Vein endothelial cell (primary cell): ENCODE results near the genes KANSL1L and ERBB4.

DNA sequence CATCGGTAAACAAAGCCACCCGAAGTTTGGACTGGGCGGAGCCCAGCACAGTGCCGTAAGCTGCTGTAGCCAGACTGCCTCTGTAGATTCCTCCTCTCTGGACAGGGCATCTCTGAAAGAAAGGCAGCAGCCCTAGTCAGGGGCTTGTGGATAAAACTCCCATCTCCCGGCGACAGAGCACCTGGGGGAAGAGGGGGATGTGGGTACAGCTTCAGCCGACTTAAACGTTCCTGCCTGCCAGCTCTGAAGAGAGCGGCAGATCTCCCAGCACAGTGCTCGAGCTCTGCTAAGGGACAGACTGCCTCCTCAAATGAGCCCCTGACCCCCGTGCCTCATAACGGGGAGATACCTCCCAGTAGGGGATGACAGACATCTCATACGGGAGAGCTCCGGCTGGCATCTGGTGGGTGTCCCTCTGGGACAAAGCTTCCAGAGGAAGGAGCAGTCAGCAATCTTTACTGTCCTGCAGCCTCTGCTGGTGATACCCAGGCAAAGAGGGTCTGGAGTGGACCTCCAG lies 71.3 kb downstream of the MAP2 start:
- CAGE, long polyA plus RNA: no peak

- CAGE, long polyA plus RNA: no peak
Observed at GRCh38 chr2:210004850-210005319, 2.4 kb downstream of the RPE start.

GRCh38 chr2:210170773-210171477 lies at the start of gene KANSL1L:
Gene KANSL1L, minus strand, starts transcription at chr2:210171409.
- CAGE, long polyA plus RNA: no peak

DNA sequence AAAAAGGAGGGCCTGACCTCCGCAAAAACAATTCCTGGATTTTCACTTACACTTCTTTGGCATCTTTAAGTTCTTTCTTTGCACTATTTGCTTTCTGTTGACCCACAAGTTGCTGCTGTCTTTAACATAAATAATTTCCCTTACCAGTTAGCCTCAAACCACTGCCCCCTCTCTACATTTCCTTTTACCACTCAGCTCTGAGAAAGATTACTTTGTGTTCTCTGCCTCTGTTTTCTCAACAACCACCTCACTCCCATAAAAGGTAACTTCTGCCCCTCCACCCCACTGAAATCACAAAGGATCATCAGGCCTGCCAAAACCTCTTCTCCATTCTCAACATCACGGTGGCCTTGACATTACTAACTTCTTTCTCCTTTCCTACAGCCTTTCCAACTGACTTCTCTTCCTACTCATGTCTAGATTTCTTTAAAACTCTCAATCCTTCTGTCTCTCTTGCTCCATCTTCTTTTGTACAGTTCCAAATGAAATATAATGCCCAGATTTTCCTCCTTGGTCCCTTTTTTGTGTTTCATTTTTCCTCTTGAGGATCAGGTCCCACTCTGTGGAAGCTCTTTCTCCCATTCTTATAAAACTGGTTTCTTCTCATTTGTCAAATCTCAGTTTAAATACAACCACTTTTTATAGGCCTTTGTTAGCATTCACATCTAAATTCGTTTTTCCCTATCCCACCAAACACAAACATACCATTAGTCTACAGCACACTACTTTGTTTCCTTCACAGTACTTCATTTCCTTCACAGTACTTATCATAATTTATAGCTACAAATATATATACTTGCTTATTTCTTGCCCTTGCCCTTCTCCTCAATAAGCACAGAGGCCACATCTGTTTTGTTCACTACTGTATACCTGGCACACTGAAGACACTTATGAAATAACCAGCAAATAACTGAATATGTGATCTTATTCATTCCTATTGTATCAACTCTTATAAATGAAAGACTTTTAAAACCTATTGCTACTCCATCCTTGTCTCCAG lies 9.9 kb downstream of the ACADL start:
- CAGE, long polyA plus RNA: no peak

GRCh38 chr2:210253272-210253617 lies 28.0 kb upstream of the ACADL start:
- CAGE, long polyA plus RNA: no peak

DNA sequence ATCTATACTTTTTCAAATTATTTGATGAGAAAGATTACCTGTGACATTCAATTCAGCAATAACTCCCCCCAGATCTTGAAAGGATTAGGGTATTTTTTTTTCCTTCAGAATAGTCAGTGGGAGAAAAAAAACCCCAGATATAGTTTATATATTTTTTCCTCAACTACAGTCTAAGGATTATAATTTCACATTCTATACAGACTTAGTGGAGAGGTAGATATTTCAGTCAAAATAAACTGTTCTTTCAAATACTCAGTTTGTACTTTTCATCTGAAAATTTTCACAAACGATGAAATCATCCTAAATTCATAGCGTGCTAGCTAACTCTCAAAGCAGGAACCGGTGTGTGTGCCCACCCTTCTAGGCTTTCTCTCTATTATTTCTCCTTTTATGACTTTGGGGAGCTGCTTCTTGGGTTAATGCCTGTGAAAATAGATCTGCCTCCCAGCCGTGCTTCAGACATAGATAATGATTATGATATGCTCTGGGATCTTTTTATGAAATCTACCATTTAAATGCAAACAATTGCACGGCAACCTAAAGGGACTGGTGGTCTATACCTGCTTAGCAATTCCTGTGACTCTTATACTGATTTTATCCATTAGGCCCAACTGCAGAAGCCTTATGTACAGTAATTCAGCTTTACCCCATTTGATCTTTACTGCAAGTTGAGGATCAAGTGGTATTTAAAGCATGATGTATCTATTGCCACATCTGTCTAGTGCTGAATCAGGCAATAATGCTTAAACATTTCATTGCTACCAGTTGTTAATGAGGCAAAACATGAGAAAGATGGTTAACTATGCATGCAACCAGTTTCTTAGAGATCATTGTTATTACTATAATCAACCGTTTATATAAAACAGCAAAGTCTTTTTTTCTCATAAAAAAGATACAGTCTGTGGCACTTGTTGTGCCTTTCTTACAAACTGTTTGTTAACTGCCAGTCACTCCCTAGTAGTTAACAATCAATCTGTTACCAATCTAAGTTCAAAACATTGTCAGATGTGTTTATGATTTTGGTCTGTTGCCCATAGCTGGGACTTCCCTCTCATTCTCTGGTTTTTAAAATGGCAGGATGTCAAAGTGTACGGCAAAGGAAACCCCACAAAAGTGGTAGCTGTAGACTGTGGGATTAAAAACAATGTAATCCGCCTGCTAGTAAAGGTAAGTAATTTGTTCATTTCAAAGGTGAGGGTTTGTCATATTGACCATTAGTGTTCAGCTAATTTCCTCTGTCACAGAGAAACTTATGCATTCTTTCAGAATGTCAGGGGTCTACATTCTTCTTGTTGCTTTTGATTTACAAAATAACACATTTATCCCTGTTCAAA lies 31.0 kb downstream of the CPS1 start:
- CAGE, long polyA plus RNA: no peak

- CAGE, long polyA plus RNA: no peak
Observed at GRCh38 chr2:211086369-211086589, 529.9 kb downstream of the CPS1 start.

DNA sequence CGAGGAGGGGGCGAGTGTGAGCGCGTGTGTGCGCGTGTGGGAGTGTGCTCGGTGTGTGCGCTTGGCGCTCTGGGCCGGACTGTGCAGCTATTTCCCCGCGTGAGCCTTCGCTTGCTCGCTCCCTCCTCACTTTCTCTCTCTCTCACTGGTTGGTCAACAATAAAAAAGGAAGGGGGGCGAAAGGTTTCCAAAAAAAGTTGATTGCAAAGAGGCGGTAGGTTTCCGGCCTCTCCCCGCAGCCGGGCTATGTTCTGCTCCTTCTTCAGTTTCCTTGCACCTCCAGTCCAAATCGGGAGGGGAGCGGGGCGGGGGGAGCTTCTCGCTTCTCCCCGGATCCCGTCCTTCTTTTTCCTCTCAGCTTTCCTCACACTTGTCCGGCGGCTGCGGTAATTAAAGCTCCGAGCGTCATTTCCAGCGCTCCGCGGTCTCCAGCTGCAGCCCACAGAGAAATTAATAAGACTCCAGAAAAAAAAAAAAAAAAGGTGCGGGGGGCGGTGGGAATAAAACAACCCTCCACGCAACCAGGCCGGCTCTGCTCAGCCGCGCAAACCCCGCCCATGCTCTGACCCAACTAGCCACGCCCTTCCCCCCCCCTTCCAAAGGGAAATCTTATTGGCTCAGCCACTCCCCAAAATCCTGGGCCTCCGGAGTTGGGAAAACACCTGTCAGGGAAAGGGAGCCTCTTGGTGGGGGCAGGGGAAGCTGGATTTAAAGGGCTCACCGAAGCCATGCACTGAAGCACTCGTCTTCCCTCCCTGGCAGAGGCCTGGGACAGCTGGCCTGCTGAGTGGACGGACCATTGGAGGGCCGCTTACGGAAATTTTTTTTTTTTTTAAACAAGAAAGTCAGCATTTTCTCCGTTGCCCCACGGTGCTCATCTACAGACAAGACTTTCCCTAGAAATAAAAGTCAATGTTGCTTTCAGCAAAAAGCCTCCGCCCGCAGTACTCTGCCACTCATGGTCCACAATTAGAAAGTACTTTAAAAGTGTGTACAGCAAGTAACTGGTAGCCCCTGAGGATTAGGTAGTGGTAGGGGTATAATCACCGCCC lies at the start of gene ERBB4:
Gene ERBB4 (minus strand): TSS at position 83 of the 1,052 bp plus-strand sequence.
- CAGE, long polyA plus RNA: no peak

- CAGE, long polyA plus RNA: no peak
Observed at GRCh38 chr2:213104094-213104450, 47.3 kb downstream of the IKZF2 start.

DNA sequence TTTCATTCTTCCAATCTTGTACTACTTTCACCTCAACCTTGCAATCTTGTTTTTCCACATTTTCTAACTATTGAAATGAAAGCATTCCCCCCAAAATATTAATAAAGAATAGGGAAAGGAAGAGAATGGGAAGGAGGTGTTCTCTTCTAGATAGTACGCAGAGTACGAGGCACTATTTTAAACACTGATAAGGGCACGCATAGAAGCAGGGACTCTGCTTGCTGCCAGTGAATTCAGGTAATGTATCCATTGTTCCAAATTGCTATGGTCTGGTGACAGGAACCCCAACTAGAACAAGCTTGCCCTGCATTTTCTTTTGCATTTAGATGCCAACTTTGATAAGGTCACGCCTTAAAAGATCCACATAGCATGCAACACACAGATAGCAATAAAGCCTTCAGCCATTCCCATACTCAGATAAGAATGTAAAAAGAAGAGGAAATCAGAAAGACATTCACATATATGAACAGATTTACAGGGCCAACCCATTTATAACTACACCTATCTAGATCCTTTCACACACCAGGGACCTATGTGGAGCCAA lies 46.9 kb downstream of the IKZF2 start:
- CAGE, long polyA plus RNA: no peak

DNA sequence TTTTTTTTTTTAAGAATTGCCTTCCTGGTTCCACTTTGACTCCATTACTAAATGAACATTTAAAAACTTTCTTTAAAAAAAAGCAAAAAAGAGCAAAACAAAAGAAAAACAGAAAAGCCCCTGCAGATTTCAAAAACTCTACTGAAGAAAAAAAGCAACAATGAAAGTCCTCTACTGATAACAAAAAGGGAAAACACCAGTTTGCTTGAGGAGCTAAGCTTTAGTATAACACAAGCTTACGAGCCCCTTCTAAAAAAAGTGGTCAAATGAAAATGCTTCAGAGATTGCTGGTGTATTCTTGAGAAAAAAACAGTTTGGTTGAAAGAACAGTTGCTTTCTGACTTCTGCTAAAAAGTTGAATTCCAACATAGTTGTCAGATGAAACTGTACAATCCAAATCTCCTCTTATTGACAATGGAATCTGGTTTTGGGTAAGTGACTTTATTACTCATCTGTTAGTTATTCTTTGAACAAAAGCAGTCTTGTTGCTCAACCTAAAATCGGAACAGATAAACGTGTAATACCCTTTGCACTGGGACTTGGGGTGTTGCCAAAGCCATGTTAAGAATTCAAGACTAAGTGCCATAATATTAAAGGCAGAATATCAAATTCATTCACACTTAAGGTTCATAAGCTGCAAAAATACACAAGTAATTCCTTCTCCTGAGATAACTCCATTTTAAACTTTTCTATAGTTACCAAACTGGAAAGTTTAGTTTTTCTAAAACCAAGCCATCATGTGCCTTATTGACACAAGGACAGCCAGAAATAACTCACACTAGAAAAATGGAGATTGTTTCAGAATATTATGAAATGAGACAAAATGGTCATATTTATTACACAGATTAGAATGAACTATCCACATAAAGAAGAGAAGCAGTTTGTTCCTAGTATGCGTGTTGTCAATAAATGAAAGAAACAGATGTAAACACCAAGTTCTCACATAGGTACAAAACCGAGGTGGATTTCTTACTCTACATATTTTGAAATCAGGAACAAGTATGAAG lies 45.3 kb upstream of the SPAG16 start:
- CAGE, long polyA plus RNA: no peak

- CAGE, long polyA plus RNA: no peak
Observed at GRCh38 chr2:214683952-214684630, 125.4 kb downstream of the BARD1 start.

GRCh38 chr2:215365517-215366115 lies 53.8 kb downstream of the ATIC start:
- CAGE, long polyA plus RNA: no peak

GRCh38 chr2:215397073-215397475 lies 38.8 kb downstream of the FN1 start:
- CAGE, long polyA plus RNA: no peak

GRCh38 chr2:216048616-216049006 lies 33.0 kb downstream of the PECR start:
- CAGE, long polyA plus RNA: no peak

DNA sequence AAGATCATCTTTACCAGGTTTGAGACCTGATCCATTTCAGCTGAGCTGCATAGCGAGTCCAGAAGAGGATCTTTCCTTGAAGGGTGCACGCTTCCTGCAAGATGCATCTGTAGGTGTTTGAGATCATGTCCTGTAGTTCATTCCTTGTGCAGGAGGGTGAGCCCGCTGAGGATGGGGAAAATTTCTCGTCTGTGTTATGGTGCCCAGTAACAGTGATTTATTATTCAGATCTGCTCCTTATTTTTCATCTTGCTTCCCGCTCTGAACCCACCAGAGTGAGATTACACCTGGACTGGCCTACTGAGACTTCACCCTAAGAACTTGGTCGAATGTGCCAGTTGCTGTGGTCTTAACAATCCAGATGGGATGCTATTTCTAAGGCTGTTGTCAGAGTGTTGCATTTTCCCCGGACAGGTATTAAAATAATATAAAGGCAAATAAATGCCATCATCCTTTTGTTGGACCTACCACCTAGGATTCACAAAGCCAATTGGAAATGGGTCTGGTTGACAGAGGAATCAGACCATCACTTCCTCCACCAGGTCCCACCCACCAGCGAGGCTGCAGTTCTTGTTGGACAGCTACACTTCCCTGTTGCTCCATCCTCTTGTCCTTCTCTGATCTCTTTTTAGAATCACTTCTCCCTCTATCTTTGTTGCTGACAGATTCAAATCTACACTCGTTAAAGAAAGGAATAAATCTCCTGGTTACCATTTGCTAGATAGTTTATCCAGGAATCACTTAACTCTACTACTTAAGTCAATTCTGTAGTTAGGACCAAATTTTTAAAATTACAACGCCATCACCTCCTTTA lies 952 bp downstream of the TMEM169 start:
- CAGE, long polyA plus RNA: no peak

DNA sequence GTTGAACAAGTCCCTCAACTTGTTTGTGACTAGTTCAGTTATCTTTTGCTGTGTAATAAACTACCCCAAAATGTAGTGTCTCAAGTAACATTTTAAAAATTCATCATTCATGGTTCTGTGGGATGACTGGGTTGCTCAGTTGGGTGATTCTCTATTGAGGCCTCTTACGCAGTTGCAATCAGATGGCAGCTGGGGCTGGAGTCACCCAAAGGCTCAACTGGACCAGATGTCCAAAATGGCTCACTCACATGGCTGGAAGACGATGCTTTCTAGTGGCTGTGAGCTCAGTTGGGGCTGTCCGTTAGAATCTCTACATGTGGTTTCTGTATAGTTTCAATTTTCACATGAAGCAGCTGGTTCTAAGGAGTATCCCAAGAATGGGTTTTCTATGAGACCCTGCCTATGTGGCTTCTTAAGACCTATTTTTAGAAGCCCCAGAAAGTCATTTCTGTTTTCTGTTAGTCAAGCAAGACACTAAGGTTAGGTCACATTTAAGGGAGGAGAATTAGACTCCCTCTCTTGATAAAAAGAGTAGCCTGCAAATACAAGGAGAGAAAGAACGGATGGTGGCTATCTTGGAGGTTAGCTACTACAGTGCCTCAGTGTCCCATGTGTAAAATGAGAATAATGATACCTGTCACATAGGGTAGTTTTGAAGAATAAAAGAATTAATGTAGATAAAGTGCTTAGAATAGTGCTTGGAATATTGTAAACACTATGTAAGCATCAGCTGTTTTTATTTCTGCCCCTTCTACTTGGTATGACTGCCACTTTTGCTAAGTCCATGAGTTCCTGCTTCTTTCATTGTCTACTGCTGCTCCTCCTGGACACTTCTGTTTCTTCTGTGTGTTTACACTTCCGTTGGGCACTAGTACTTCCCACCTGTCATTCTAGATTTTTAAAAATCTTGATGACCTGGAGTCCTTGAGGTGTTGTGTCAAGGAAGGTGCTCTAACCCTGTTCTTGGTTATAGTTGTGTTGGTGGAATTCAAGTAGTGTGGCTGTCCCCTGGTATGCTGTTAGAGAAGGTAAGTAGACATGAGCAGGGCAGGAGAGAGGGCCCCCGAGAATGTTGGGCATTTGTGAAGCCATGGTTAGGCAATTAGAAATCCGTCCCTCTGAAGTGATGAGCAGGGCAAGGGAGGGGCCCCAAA lies 4.7 kb downstream of the XRCC5 start:
- CAGE, long polyA plus RNA: no peak

DNA sequence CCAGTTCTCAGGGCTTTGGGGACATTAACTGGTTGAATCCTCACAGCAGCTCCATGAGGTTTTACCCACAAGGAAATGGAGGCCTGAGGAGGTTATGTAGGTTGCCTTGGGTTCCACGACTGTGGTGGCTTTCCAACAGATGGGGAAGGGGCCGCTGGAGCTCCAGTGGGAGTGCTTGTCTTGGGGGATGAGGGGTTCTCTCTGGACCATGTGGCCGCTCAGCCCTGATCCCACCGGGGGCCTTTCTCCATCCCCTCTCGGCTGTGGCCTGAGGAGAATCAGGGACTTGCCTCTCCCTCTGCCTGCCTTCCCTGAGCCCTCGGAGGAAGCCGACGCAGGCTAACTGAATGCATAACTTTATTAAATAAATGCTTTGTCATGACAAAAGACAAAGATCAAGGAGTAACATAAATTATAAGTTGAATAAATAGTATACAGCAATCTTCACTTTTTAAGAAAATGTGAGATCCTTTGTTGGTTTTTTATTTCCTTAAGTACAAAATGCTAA lies 23.5 kb downstream of the IGFBP5 start:
- CAGE, long polyA plus RNA: no peak

- CAGE, long polyA plus RNA: no peak
Observed at GRCh38 chr2:216673264-216673985, 21.9 kb downstream of the IGFBP5 start.

GRCh38 chr2:216688725-216689630 lies 6.4 kb downstream of the IGFBP5 start:
- CAGE, long polyA plus RNA: no peak